Colonic mucosa (tissue), 1 donor: ENCODE data around the gene APPBP2.

DNA sequence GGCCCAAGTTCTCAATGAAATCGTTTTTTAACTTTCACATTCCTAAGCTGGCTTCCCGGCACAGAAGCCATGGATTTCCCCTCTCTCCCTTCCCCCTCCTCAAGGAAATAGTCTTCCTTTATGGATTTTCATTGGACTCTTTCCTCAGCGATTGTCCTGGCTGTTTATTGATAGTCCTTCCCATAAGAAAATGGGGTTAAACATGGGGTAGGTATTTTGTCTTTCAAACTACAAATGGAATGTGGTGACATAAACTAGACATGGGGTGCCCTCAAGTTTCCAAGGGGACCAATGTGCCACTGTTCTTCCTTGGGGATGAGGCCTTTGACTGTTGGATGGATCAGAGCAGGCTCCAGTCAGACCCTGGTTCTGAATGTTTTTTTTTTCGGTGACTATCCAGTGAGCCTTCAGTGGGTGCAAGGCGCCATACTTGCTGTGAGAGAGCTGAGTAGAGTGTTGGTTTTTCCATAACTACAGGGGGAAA, 67.7 kb downstream of the YPEL2 start:
- PRO-cap, result no peak

DNA sequence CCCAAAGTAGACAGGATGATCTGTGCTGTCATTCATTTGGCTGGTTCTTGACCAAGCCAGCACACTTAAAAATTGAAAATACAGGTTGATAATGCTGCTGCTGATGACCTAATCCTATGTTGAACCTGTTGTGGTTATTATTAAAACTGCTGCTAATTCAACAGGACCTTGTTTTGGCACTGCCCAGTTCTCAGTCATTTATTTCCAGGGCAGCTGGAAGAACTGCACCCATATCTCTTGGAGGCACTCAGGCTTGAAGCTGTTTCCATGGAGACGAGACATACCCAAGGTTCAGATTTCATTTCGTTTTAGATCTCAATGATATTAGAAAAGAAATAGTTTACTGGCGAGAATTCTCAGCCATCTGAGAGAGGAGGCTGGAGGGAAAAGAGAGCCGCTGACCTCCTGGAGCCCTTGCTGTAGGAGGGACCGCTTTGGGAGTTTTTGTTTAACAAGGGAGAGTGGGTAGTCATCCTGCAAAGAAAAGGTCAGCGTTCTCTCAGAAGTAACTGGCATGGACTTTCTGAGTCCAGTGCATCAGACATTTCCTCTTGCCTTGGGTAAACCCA, 75.3 kb downstream of the YPEL2 start:
- PRO-cap, result no peak

- PRO-cap, result no peak
Observed at GRCh38 chr17:59527348-59527859, 38.0 kb upstream of the DHX40 start.

DNA sequence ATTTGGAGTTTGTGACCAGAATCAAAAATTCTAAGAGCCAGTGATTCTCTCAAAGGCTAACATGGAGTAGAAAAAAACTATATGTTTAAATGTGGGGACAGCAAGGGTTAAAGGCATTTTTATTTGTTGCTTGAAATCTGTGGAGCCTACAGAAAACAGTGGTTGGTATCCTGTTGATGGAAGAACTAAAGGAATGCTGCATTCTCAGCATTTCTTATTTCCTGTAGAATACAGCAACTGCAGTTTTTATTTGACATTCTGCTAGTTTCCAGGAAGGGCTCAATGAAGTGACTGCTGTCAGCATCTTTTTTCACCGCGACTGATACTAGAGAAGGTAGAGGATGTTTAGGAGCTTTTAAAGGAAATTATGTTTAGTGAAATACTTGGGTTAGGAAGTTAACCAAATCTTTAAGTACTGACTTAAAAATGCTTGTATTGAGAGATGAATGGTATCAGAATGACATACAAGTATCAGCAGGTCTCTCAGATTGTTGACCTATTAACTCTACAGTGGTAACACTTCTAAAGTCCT, 15.0 kb downstream of the CLTC start:
- PRO-cap, result no peak

- PRO-cap, result no peak
Observed at GRCh38 chr17:59647954-59648605, 28.4 kb downstream of the CLTC start.

GRCh38 chr17:59693402-59694576, 13.4 kb downstream of the PTRH2 start:
- PRO-cap, result no peak

- PRO-cap, result bidirectional peak, plus-strand start at chr17:59754658, minus-strand start at chr17:59754629
Observed at GRCh38 chr17:59754460-59754912, 47.0 kb downstream of the VMP1 start.

DNA sequence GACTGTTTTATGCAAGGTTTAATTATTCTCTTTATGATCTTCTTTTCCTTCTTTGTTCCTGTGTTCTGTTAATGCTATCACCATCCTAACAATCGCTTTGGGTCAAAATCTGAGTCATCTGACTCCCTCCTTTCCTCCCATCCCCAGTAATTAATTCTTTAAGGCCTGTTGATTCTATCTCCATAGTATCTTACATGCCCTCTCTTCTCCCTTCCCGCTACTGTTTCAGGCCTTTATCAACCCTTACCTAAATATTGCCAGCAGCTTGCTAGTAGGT, 76.0 kb downstream of the VMP1 start:
- PRO-cap, result no peak

DNA sequence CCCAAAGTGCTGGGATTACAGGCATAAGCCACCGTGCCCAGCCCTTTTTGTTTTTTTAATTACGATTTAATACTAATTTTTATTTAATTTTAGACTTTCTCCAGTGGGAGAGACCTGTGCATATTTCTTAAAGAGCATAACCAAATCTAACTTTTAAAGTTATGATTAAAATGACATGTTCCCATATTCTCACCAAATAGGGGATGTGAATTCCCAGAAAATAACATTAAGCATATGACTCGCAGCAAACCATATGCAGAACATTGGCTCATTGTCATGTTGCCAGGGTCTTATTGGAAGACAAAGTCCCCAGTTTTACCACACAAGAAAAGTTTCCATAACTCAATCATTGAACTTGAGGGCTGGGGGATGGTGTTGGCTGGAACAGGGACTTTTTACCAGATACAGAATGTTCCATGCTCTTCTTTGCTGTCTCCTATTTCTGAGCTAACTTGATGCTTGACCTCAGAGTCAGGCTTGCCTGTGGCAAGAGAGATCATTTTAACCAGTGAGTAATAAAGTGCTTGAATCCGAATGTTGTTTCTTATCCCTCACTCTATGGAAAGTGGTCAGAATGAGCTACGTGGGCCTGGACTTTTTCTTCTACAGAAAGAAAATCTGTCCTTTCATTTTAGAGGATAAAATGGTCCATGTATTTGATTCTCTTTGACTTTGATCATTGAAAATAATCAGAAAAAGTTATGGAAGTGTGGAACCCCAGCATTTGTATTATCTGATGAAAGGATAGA, 67.2 kb downstream of the TUBD1 start:
- PRO-cap, result unidirectional peak, plus-strand start at position 554 of the sequence

GRCh38 chr17:59843913-59844213, 48.9 kb downstream of the TUBD1 start:
- PRO-cap, result unidirectional peak, plus-strand start at chr17:59844023

DNA sequence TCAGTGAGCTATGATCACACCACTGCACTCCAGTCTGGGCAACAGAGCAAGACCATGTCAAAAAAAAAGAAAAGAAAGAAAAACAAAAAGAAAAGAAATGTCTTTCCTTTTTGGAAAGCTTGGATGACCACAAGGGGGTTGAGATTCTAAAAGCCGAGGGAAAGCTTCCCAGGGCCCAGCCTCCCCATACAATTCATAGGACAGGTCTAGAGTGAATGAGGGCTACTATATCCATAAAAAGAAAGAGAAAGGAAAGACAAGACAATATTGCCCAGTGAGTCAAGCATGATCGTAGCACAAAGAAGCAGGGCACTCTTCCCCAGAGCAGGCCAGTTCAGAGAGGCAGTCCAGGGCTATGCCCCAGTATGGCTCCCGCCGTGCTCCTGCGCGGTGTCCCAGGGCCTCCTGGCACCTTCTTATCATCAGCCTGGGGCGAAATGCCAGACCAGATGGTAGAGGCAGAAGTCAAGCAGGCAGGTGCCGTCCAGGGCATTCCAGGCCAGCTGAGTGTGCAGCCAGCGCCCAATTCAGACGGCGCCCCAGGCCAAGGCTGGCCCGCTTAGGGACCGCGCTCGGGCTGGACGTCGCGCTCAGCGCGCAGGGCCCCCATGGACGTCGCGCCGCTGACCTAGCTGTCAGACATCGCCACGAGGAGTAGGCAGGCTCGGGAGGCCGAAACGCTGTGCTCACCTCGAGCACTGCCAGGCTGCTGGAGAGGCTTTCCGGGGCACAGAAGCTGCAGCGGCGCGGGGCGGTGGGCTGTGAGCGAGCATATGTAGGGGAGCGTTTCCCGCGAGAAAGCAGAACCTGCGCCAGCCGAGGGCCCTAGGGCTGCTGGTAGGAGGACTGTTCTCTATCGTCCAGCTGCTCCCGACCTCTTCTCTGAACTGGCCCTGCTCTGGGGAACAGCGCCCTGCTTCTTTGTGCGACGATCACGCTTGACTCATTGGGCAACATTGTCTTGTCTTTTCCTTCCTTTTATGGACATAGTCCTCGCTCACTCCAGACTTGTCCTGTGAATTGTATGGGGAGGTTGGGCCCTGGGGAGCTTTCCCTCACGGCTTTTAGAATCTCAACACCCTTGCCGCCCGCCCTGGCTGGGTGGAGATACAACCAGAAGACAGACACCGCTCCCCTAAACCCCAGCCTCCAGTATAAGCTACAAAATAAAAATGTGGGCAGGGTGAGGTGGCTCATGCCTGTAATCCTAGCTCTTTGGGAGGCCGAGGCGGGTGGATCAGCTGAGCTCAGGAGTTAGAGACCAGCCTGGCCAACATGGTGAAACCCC, 8.6 kb upstream of the CA4 start:
- PRO-cap, result unidirectional peak, minus-strand start at position 889 of the sequence

DNA sequence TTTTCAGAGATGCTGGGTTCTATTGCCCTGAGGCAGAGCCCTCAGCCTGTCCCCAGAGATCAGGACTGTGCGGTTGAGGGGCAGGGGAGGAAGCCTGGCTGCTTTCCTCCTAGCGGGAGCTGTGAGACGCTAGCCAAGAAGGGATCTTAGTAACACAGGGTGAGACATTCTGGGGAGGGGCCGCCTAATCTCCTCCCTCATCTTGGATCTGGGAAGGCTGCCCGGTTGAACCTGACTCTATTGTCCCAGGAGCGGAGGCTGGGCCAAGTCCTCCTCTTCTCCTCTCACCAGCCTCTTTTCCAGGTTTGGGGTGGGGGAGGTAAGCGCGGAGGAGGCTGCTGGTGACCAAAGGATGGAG, 4.9 kb downstream of the CA4 start:
- PRO-cap, result no peak

DNA sequence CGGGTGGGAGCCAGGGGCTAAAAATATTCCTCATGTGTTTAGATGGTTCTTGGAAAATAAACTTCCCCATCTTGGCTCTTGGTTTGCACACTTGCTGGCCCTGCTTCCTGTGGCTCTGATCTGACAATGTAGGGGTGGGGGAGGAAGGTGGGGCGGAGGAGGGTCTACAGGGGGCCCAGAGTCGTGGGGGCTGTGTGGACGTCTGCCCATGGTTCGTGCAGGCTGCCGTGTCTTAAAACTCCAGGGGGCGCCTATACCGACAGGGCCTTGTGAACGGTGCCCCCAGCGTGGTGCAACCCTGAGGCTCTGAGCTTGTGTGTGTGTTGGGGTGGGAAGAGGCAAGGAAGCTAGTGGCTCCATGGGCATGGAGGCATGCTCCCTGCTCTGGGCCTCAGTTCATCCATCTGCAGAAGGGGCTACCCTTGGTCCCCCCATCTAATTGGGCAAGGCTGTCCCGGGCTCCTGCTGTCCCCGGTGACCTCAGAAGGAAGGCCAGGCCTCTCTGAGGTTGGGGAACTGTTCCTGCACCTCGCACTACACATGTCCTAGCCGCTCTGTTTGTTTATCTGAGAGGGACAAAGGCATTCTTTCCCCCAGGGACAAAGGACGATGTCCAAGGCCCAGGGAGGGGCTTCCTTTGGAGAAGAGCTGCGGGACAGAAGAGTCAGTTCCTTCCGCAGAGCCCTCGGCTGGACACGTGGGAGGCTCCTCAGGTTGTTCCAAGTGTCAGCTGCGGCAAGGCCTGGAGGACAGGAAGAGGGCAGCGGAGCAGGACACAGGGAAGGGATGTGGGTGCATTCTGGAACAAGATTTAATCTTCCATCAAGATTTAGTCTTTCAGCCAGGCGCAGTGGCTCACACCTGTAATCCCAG, 13.5 kb downstream of the CA4 start:
- PRO-cap, result no peak

DNA sequence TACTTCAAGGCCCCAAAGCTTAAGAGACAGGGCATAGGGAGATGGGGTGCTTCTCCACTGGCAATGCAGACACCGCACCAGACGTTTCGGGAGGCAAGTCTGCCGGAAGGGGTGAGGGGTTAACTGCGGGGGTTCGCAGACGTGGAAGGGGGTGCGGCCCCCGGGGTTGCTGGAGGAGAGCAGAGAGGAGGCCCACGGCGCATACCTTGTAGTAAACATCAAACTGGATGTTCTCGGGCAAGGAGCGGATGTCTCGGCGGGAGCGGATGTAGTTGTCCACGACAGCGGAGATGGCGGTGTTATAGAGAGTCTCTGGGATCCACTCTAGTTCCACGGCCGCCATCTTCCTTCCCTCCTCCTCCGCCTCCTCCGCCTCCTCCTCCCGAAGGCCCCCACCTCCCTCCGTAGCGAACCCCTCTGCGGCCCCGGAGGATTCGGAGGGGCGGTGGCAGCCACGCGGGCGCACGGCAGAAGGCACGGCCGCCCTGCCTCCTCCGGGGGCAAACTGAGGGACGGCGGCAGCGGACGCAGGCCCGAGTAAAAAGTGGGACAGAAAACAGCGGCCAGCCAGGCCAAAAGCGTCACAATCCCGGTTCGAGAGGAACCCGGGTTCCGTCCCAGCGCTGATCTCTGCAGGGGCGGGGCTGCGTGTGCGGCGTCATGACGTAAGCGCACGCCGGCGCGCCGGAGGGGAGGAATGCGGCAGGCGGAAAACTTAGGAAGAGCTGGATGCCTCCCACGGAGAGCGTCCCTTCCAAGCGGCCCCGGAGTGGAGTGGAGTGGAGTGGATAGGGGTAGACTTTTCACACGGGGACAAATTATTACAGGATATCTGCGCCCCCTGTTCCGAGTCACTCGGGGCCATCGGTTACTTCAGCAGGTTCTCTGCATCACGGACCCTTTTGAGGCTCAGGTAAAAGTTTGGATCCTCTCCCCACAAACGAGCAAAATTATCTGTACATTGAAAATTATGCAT, at the start of gene APPBP2:
APPBP2 (minus strand) TSS at position 654 of the 976 bp plus-strand sequence.
- PRO-cap, result unidirectional peak, plus-strand start at position 221 of the sequence; bidirectional peak, plus-strand start at position 709 of the sequence, minus-strand start at position 632 of the sequence

DNA sequence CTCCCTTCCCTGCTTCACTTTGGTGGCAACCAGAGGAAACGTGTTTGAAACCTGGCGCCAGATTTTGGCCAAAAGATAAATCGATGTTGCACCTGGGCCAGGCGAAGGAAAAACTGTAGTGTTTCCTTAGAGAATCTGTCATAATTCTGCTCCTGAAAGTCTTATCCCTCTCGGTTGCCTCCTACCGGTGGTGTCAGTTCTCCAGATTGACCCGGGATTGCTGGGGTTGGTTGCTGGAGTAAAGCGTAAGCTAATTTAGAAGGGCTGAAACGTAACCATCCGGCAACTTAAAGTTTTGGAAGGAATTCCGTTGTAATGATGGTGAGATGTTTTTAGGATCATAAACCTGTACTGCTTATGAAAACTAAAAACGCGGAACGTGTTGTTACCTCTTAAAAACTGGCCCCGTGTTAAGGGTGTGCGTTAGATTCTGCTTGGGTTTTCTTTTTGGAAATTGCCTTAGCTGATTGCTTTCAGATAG, 1.2 kb downstream of the PPM1D start:
- PRO-cap, result bidirectional peak, plus-strand start at position 217 of the sequence, minus-strand start at position 137 of the sequence

GRCh38 chr17:61069684-61070007, 330.0 kb upstream of the TBX2 start:
- PRO-cap, result no peak

DNA sequence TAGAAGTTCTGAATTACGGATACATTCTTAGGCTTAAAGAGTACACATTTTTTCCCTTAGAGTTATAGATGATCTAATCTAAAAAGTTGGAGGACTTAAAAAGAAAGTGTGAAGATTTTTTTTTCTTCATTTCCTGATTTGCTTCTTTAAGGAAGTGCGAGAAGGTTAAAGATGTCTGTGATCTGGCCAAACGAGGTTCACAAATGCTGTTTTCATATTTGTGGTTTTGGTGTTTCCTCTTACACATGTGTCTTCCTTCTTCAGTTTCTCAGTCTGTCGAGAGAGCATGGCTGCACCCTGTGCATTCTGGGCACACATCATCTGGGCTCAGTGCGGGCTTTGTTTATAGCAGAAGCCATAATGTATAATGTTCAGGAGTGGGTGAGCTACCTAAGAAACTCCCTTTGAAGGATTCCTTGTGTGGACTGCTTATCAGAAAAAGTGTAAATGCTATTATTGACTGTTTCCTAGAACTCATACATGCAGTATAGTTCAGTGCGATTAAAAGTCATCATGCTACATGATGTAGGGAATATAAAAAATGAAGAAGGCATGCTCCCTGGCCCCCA, 260.4 kb upstream of the TBX2 start:
- PRO-cap, result no peak

DNA sequence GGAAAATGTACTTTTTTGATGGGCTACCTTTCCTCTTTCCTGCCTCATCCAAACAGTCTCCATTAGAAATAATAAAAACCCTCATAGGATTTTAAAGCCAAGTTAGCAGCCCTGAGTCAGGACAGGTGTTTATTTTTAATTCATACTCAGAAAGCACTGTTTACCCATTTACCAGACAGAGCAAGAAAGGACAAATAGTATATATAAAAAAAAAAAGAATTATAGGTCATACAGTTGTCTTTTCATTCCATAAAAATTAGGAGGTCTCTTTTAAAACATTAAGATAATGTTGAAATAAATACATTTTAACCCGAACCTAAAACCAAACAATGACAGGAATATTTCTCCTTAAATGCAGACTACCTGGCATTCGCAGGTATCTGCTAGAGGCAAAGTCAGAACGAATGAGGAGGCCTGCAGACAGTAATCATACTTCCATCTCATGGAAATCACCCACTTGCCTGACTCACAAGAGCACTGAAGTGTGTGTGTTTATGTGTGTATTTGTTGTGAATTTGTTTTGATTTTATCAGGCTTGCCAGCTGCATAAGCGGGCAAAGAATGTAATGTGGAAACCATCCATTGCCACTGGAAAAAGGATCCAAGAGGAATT, 198.7 kb upstream of the TBX2 start:
- PRO-cap, result no peak

DNA sequence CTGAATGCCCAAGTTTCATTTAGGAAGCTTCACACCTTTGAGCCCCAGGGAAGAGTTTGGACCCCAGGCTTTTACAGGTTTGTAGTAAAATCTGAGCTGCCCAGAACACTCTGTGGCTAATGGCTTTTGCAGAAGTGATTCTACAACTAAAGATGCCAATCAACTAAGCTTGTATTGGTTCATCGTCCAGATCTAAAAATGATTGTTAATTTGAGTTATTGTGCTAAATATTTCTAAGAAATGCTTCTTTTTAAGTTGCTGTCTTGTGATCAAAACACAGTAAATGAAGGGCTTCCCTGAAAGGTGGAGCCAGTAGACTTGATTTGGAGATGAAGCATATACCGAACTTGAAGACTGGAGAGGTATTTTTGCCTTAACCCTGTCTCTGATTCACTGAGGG, 166.4 kb upstream of the TBX2 start:
- PRO-cap, result no peak

GRCh38 chr17:61237408-61237804, 162.2 kb upstream of the TBX2 start:
- PRO-cap, result no peak